Lung (tissue), 4 donors: Measurements from ENCODE around the genes DNAJB1, OR7A17 and NOTCH3.

- PRO-cap: no peak
- RAMPAGE, long total RNA: no peak
- RRBS: no CpG with 5 or more reads among the region's 23 CpGs
These were observed 35.9 kb upstream of the NANOS3 start for GRCh38 chr19:13840999-13841511.

DNA sequence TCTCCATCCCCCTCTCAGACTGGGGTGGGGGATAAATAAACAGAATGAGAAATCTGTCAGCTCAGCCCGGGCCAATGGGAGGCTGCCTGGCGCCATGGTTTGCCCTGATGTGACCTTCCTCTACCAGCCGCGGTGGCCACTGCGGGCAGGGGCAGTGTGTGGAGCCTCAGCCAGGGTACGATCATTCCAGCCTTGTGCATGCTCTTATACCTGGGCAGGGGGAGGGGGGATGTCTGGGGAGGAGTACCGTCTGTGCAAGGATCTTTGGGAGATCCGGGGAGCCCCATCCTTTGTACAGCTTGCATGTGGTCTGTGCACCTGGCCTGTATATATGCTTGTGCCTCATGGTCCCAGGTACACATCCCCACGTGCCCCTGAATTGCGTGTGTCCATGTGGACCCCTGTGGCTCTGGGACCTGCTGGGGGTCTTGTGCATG, 12.9 kb upstream of the NANOS3 start:
- PRO-cap: no peak
- RAMPAGE, long total RNA: no peak
- RRBS: no CpG with 5 or more reads among the region's 10 CpGs

DNA sequence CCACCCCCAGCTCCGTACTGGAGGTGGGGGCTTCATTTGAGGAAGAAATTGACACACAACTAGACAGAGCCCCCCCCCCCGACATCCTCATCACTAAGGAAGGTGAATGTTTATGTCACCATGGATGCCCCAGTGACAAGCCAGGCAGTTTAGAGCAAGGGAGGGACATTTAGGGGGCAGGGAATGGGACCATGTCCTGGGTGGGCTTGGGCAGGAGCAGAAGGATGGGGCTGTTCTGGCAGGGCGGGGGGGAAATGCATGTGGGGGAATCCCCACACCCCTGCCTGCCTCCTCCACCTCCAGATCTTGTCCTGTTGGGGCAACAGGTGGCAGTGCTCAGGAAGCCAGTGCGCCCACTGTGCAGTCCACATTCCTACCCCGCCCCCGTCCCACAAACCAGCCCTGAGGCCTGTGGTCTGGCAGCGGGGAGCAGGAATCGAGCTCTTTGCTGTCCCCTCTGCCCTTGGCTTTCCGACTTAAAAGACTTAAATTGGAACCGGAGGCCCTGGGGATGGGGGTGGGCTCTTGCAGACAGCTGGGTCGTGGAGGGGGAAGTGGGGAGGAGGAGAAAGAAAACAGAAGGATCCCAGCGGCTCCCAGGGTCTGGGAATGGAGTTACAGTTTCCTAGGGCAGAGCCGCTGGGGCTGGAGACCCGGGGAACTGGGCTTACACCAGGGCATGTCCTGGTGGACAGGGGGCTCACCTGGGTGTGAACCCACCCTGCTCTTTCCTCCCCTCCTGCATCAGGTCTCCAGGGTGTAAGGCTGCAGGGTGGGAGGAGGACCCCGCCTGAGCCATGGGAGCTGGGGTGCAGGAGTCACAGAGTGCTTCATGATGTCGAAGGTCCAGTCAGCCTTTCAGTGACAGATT, 4.3 kb downstream of the NANOS3 start:
- PRO-cap: no peak
- RAMPAGE, long total RNA: no peak
- RRBS: no CpG with 5 or more reads among the region's 16 CpGs

DNA sequence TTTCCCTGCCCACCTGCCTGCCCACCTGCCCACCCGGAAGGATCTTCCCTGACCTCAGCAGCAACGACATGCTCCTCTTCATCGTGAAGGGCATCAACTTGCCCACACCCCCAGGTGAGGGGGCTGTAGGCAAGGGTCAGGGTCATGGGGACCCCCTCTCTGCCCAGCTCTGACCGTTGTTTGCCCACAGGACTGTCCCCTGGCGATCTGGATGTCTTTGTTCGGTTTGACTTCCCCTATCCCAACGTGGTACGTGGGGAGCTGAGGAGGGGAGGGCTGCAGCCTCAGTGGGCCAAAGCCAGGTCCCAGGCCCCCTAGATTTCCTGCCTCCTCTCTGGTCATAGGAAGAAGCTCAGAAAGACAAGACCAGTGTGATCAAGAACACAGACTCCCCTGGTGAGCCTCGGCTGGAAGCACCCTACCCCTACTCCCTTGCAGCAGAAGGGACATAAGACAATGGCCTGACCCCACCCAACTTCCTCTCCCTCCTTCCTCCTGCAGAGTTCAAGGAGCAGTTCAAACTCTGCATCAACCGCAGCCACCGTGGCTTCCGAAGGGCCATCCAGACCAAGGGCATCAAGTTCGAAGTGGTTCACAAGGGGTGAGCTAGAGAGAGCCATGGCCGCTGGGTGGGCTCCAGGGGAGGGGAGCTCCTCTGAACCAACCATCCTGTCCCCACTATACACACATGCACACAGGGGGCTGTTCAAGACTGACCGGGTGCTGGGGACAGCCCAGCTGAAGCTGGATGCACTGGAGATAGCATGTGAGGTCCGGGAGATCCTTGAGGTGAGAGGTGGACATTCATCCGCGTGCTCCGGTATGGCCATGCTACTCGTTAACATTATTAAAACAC, 11.5 kb downstream of the PODNL1 start:
- PRO-cap: no peak
- RAMPAGE, long total RNA: no peak
- RRBS: 76% methylated on average over 5 of the region's 20 CpGs

GRCh38 chr19:13995154-13995784, 10.9 kb downstream of the RFX1 start:
- PRO-cap: no peak
- RAMPAGE, long total RNA: no peak
- RRBS: no CpG with 5 or more reads among the region's 12 CpGs

GRCh38 chr19:14114720-14115338, 2.7 kb downstream of the PRKACA start:
- PRO-cap: no peak
- RAMPAGE, long total RNA: no peak
- RRBS: no CpG with 5 or more reads among the region's 10 CpGs

DNA sequence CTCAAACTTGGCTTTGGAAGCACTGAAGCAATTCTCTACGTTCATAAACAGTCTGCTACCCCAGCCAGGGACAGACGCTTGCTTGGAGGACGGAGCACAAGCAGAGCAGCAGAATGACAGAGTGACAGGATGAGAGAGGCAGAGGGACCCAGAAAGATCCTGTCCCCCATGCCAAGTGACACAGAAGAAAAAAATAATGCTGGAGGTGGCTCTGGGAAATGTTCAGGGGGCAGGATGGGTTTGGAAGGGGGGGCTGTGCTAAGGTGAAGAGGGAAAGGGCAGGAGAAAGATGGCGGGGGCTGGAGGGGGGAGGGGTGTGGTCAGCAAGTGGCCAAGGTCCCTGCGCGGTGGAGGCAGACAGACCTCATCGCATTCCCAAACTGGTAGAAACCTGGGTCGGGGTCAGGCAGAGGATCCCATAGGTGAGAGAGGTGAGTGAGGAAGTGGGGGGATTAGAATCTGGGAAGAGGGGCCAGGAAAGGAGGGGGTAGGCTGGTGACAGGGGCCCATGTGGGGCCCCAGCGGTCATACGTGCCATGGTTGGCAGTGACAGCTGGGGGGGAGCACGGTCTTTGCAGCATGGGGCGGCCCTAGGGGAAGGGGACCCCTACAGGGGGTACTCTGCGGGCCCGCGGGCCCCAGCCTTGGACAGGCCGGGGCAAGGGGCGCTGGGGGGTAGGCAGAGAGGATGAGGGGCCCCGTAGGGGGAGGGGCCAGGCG, 684 bp downstream of the PRKACA start:
- PRO-cap: no peak
- RAMPAGE, long total RNA: no peak
- RRBS: 5% methylated on average over 2 of the region's 19 CpGs

GRCh38 chr19:14149148-14150208, 13.1 kb upstream of the ASF1B start:
- PRO-cap: no peak
- RAMPAGE, long total RNA: no peak
- RRBS: 13% methylated on average over 15 of the region's 35 CpGs

DNA sequence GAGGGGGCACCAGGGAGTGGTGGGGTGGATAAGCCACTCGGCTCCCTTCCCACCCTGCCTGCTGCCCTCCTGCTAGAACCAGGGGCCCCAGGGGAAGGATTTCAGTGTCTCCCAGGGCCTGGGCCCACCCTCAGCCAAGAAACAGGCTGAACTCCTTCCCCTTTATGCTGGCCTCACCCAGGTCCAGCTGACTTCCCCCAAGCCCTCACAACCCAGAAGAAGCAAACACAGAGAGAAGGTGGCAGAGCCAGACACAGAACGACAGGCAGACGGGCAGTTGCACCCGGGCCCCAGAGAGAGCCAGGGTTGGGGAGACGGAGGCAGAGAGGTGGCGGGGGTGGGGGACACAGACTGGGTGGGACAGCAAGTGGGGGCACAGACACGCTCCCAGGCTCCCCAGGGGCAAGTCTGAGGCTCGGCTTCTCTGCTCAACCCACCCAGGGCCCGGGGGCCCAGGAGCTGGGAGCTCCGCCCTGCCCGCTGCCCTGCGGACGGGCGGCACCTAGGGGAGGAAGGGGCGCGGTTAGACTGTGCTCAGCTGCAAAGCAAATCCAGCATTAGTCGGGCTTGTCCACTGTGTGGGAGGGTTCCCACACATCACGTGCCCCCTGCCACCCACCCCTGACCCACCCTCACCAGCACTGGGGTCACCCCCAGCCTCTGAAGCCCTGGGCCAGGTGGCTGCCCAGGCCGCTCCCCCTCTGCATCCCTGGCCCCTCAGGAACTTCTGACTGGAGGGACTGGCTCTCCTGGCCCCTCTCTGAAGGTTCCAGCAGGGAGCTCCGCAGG, 31.2 kb upstream of the ASF1B start:
- PRO-cap: no peak
- RAMPAGE, long total RNA: no peak
- RRBS: no CpG with 5 or more reads among the region's 20 CpGs

- PRO-cap: no peak
- RAMPAGE, long total RNA: no peak
- RRBS: no CpG with 5 or more reads among the region's 19 CpGs
These were observed 11.7 kb upstream of the ADGRE5 start for GRCh38 chr19:14369442-14370142.

GRCh38 chr19:14375134-14376274, 5.7 kb upstream of the ADGRE5 start:
- PRO-cap: unidirectional peak, minus-strand start at chr19:14375187
- RAMPAGE, long total RNA: no peak
- RRBS: 23% methylated on average over 7 of the region's 27 CpGs

DNA sequence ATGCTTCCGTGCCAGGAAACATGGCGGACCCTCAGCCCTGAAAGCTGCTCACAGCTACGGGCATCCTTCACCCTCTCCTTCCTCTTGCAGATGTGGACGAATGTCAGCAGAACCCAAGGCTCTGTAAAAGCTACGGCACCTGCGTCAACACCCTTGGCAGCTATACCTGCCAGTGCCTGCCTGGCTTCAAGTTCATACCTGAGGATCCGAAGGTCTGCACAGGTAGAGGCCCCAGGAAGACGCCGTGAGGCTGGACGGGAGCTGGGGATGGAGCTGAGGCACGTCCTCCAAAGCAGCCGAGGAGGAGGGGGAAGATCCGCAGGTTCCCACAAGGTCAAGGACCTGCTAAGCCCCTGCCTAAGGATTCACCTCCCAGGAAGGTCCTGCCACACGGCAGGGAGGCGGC, 15.0 kb downstream of the ADGRE5 start:
- PRO-cap: no peak
- RAMPAGE, long total RNA: no peak
- RRBS: no CpG with 5 or more reads among the region's 15 CpGs

DNA sequence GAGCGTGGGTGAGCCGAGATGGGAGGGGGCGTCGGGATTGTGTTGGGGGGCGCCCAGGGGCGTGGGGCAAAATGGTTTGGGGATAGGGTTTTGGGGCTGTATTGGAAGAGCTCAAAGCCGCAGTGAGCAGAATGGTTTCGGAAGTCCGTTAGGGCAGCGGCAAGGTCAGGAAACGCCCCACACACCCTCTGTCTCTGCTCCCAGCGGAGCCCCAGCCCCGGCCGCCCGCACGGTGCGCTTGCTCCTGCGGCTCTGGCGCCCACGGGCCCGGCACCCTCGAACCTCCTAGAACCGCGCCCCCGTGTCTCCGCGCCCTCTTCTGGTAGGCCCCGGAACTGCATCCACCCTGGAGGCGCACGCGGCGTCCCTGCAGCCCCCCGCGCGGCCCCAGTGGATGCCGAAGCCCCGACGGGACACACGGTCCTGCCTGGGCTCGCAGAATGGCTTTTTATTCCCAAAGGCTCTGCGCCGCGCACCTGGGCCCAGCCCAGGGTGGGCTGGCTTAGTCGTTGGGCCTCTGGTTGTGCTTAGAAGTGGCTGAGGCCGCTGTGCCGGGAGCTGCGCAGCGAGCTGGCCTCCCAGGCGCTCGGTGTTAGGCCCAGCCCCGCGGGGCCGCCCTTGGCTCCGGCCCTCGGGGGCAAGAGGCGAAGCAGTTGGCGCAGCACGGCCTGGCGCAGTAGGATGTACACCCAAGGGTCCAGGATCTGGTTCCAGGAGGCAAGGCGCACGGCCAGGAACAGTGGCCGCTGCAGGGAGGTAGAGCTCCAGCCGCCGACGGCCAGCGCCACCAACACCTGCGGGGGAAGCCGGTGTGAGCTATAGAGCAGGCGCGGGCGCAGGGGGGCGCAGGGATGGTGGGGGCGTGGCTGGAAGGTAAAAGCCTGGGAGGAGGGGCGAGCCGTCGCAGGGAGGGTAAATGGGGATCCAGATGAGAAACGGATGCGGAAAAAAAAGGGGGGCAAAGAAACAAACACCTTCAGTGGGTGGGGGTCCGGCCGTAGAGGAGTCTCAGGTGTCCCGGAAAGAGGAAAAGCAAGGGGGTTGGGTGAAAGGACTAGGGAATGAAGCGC, 2.8 kb downstream of the PTGER1 start:
- PRO-cap: unidirectional peak, plus-strand start at position 975 of the sequence
- RAMPAGE, long total RNA: no peak
- RRBS: 3% methylated on average over 16 of the region's 82 CpGs

GRCh38 chr19:14512572-14513542, 5.3 kb downstream of the DNAJB1 start:
- PRO-cap: no peak
- RAMPAGE, long total RNA: no peak
- RRBS: no CpG with 5 or more reads among the region's 18 CpGs

- PRO-cap: bidirectional peak, plus-strand start at chr19:14518731, minus-strand start at chr19:14518394
- RAMPAGE, long total RNA: start-site peak on the minus strand at chr19:14518390-14518422, 385 and 1,346 reads in 2 replicates
- RRBS: 2% methylated on average over 28 of the region's 104 CpGs
These were observed at the start of gene DNAJB1 for GRCh38 chr19:14517761-14518548. TSS of gene DNAJB1 (minus strand) at chr19:14518397.

DNA sequence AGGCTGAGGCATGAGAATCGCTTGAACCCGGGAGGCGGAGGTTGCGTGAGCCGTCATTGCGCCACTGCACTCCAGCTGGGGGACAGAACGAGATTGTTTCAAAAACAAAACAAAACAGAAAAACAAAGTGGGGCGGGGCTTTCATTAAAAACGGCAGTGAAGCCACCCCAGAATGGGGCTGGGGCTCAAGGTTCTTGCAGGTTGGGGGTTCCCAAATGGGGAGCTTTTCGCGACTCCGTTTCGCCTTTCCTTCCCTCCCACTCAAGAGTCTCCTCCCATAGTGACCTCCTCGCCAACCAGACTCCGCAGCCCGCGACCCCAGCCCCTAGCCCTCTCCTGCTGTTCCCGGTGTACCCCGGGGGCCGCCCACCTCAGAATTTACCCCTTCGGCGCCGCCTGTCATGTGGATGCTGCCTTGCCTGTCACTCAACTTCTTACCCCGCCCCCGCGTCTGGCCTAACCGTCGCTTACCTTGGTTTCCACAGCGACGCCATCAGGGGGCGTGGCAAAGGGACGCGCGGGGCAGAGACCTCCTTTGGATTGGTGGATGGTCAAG, 476 bp upstream of the TECR start:
- PRO-cap: no peak
- RAMPAGE, long total RNA: no peak
- RRBS: no CpG with 5 or more reads among the region's 34 CpGs

DNA sequence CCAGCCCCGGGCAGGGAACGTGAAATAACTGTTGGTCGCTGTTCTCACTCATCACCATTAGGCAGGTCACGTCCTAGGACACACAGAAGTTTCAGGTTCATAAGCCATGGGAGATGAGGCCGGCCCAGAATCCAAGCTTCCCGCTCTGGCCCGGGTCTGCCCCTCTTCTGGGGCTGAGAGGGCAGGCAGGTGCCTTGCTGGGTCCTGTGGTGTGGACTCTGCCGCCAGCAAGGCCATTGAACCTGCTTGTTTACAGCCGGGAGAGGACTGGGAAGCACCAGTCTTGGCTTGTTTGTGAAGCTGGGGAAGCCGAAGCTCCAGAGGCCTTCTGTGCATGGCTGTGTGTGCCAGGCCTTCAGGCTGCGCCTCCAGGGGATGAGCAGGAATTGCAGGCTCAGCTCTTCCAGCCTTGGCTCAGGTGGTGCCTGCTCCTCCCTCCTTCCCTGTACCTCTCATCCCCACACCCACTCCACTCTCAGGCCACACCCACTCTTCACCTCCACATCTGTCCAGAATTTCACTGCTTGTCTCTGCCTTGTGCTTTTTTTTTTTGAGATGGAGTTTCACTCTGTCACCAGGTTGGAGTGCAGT, 17.5 kb downstream of the NDUFB7 start:
- PRO-cap: no peak
- RAMPAGE, long total RNA: no peak
- RRBS: 79% methylated on average over 2 of the region's 11 CpGs

DNA sequence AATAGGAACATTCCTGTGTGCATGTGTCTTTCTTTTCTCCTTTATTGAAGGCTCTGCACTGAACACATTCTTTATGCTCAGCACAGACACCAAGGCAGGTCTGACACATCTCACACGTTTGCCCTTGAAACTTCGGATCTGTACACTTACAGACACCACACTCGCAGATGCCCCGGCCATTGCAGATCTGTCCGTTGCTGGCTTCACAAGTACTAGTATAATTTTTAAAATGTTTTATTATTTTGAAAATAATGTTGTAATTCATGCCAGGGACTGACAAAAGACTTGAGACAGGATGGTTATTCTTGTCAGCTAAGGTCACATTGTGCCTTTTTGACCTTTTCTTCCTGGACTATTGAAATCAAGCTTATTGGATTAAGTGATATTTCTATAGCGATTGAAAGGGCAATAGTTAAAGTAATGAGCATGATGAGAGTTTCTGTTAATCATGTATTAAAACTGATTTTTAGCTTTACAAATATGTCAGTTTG, 39.2 kb downstream of the CLEC17A start:
- PRO-cap: no peak
- RAMPAGE, long total RNA: no peak
- RRBS: no CpG with 5 or more reads among the region's 6 CpGs

DNA sequence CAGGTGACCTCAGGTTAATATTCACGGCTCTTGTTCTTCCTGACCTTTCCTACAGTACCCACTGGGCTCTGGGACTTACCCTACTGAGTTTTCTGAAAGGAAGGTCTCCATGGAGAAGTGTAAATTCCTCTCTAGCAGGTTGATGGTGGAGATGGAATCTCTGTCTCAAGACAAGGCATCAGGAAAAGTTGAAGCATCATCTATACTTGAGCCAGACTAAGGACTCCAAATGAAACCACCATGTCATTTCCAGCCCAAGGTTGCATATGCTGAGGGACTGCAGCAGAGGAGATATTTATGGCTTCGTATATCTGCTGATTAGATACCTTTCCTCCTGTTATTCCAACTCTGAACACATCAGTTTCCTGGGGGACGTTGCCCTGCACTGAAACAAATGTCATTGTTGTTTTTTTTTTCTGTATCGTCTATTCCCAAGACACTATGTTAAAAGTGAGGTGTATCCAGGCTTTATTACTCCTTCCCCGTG, at the start of gene OR7A17:
Gene OR7A17 (minus strand): TSS at position 271 of the 487 bp plus-strand sequence.
- PRO-cap: no peak
- RAMPAGE, long total RNA: no peak
- RRBS: no CpG with 5 or more reads among the region's 5 CpGs

- PRO-cap: unidirectional peak, minus-strand start at chr19:15200996
- RAMPAGE, long total RNA: no peak
- RRBS: 3% methylated on average over 43 of the region's 84 CpGs
These were observed at the start of gene NOTCH3 for GRCh38 chr19:15200692-15201673. TSS of gene NOTCH3 (minus strand) at chr19:15200995.